Measurements from ENCODE around the gene OVOL2.

- PRO-cap, 2 experiments, result no peak in any of the 2 experiments
Measured at GRCh38 chr20:14919781-14920325, 582.4 kb upstream of the FLRT3 start.

DNA sequence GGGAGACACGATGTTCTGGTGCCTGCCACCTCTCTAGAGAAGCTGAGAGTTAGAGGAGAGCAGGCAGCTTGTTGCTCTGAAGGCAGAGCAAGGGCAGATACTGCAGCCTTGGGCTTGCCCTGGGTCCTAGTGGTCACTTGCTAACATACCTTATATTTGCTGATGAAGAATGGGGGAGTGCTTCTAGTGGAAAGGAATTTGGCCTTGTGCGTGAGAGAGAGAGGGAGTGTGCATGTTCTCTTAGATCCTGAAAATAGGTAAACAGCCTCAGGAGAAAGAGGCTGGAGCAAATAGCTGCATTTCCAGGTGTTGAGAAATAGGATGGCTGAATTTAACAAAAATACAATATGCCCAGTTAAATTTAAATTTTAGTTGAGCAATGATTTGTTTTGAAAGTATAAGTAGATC lies 724.5 kb upstream of the FLRT3 start:
- PRO-cap, 2 experiments, result no peak in any of the 2 experiments

DNA sequence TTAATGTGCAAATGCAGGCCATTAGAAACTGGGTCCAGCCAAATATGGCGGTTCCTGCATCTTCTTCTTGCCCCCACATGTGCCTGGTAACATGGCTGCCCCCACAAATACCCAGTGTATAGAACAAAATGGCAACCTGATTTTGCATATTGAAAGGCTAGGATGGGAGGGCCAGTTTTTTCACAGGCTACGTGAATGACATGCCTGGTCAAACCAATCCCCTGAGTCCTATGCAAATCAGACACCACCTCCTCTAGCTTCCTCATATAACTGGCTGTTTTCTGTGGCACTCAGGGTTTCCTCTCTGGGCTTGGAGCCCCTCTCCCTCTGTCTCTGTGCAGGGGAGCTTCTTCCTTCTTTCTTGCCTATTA lies 372.1 kb downstream of the KIF16B start:
- PRO-cap, 2 experiments, result no peak in any of the 2 experiments

DNA sequence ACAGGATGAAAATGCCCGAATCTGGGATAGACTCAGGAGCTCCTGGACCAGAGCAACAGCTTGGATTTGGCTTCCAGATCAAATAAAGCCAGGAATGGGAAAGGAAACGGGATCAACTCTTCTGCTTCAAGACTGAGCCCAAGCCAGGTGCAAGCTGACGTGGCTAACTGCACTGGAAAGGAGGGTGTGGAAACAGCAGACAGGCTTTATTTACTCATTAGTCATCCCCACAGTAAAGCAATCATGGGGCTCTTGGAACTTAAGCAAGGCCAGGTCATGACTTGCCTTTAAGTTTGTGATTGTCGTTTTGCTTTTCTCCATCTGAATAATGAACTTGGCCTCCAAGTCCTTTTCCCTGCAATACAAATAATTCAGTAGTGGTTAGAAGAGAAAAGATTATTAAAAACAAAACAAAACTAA lies 45.2 kb downstream of the KIF16B start:
- PRO-cap, 2 experiments, result no peak in any of the 2 experiments

DNA sequence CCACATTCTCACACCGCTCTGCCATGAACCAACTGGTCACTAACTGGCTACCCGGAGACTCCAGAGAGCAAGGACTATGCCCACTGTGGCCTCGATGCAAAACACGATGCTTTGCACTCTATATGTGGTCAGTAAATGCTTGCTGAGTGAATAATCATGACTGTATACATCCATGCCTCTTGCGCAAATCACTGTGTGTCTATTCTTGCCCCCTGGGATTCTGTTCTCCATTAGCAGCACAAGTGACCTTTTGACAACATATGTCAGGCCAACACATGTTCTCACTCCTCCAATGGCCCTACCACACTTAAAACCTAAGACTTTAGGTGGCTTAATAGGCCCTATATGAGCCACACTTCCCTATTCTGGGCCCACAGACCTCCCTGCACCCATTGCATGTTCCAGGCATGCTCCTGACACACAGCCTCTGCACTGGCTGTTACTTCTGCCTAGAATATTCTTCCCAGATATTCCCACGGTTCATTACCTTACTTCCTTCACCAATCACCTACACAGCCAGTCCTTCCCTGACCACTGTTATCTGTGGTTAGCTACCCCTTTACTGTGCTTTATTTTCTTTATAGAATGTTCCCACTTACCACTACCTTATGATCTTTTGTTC lies 16.8 kb downstream of the KIF16B start:
- PRO-cap, 2 experiments, result no peak in any of the 2 experiments

DNA sequence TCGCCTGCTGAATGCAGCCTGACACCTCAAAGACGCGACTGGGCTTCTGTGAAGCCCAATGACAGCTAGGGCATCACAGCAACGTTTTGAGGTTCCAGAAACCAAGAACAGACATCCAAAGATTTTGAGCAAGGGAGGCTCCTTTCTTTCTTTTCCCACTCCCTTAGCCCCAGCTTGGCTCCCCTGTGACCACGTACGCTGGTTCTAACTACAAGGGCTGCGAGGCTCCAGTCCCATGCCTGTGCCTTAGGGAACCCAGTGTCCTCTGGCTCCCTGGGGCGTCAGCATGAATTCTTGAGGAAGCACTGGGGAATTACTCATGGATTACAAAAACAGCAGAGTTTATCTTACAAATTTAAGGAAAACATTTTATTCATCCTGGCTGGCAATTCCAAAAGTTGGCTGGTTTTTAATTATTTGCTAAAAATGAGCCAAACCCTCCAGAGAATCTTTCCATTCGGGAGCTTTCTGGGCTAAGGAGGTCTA lies 99.7 kb downstream of the BFSP1 start:
- PRO-cap, 2 experiments, result no peak in any of the 2 experiments

GRCh38 chr20:17571888-17572651 lies 2.2 kb downstream of the DSTN start:
- PRO-cap, 2 experiments, result no peak in any of the 2 experiments

DNA sequence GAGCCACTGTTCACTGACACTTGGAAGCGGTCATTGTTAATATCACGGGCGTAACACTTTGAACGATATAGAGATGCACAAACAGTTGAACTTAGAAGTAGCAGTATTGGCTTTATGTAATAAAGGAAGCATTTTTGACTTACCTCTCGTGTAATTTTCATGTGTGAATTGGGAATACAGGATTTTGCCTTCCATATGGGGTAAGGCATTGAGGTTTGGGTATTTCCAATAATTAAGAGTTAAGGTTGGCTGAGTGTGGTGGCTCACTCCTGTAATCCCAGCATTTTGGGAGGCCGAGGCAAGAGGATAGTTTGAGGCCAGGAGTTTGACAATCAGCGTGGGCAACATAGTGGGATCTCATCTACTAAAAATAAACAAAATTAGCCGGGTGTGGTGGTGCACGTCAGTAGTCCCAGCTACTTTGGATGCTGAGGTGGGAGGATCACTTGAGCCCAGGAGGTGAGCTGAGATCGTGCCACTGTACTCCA lies 38.3 kb downstream of the DSTN start:
- PRO-cap, 2 experiments, result no peak in any of the 2 experiments

DNA sequence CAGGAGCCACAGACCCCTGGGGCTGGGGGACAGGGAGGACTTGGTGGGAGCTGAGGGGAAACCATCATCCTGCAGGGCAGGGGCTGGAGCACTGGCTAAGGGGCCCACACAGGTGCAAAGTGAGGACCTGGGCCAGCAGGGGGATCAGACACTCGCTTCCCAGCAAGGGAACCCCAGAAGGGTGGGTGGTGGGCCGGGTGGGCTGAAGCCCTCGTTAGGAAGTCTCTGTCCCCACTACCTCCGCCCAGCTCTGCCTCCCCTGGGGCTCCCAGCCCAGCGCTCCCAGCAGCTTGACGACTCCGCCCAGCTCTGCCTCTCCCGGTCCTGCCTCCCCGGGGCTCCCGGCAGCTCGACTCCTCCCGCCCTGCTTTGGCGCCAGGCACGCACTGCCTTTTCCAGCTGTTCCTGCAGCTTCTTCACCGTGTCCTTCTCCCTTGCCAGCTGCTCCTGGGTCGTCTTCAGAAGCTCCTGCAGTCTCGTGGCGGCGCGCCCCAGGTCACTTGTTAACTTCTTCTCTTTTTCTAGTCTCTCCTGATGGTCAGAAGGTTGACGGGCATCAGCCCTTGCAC lies 44.6 kb downstream of the DSTN start:
- PRO-cap, 2 experiments, result no peak in any of the 2 experiments

DNA sequence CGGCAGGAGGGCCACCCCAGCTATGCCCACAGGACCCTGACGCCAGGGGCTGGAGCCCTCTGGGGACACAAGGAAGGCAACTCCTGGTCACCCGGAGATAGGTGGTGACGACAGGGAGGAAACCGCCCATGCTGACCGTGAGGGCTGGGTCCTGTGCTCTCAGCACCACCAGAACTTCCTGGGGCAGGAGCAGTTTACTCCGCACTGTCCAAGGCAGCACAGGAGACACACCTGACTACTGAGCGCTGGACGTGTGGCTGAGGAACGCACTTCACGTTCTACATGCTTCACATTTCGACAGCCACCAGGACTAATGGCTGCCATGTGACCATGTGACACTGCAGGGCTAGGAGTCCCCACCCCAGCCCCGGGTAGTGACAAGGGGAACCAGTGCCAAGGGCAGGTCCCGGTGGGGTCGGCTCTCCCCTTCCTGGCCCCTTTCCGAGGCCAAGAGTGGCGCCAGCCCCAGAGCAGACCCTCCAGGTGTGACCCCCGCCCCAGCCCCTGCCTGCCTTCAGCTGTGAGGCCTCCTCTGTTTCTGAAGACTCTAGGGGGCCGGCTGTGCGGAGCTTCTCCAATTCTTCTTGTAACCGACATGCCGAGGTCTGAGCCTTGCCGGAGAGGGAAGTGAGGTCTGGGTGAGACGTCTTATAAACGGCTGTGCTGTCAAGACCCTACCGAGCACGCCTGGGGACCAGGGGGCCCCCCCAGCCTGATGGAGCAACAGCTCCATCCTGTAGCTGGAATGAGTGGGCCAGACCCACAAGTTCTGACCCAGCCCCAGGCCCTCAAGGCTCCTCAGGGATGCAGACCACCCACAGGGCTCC lies 45.3 kb downstream of the DSTN start:
- PRO-cap, 2 experiments, result no peak in any of the 2 experiments

DNA sequence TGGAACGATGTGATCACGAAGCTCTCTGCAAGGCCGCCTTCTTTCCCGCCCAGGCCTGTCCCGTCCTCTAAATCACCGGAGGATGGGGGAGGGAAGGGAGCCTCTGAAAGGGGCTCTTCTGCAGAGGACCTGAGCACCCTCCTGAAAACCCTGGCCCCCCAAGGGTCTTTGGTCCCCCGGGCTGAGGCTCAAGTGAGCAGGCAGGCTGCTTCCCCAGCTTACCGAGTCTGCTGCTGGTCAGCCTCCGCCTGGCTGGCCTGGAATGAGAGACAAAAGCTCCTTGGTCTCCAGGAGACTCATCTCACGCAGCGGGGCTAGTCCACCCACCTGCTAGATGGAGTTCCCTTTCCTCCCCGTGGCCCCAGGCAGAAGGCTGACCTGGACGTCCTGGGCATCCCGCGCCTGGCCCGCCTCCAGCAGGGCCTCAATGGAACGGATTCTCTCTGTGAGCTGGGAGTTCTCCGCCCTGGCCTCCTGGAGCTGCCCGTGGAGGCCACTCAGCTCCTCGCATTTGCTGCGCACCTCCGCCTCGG lies 54.9 kb downstream of the RRBP1 start:
- PRO-cap, 2 experiments, result no peak in any of the 2 experiments

DNA sequence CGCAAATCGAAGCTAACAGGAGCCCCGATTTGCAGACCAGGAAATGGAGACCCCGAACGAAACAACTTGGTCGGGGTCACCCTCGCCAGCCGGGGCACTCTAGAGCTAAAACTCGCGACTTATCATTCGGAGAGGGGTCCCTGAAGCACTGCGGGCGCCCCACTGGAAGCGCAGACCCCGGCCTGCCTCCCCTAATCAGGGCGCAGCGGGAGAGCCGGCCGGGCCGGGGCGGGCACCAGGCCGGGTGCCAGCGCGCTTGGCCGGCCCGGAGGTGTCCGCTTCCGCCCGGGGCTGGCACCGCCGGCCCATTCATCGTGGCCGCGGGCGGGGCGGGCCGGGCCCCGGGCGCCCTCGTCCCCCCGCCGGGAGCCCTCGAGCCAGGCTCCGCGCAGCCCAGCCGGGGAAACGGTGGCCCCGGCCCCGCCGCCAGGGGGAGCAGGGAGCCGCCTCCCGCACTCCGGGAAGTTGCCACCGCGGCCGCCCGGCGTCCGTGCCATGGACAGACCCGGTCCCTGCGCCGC lies 1.1 kb downstream of the RRBP1 start:
- PRO-cap, 2 experiments, result no peak in any of the 2 experiments

DNA sequence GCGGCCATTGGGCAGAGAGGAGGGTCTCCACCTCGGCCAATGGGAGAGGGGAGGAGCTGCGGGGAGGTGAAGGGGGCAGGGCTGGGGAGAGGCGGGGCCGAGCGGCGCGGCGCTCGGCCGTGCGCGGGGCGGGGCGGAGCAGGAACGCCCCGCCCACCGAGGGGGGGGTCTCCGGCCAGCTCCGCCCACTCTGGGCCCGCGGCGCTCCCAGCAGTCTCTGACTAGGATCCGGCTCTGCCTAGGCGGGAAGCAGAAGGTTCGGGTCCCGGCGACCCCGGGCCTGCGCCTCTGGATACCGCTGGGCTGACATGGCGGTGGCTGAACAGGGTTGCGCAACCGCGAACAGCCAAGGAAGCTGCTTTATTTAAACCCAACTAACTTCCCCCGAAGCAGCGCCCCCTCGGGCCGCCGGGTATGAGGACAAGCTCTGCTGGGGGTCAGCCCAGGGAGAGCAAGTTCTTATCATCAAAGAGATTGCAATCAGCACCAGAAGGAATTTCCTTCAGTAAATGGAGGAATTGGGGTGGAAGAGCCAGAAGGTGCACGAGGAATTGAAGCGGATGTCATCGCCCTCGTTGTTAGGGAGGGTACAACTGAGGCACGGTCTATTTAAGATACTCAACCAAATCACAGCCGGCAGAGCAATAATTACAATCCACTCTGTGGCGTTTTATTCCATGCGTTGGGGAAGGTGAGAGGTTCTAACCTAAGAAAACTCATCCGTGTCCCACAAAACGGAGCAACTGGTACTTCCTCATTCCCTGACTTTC lies 544 bp upstream of the RRBP1 start:
- PRO-cap, 2 experiments, result peak in 2 of 2 experiments; most common plus-strand start position 213 of the sequence (in 1)

DNA sequence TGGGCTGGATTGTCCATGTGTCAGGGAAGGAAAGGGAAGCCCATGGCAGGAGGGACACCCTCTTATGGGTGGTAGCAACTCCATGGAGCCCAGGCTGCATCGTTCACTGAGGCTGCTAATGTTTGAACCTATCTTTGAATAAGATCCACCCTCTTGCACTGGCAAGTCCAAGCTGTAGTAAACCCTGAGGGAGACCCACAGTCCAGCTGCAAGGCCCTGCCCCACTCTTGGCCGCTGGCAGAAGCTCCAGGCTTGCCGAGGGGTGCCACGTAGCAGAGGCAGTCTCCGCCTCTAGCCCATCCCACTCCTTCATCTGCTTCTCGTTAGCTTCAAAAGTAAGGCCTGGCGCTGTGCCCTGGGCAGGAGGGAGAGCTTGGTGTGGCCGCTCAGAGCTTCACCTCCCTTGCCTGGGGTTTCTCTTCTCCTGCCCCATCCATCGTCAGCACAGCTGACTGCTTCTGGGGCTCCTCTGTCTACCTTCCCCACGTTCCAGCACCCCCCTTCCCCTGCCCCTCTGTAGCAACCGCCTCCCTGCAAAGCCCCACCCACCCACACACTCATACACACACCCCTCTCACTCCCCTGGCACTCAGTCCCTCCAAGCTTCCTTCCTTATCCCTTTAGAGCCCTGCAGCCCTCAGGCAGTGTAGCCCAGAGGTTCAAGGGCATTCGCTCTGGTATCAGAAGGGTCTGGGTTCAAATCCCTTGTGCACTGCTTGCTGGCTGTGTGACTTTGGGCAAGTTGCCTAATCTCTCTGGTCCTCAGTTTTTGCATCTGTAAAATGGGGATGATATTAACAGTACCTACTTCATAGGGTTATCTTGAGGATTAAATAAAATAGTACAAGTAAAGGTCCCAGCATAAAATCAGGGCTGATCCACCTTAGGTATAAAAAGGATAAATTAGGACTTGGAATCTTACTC lies 94.5 kb downstream of the SNX5 start:
- PRO-cap, 2 experiments, result peak in 1 of 2 experiments; most common plus-strand start position 358 of the sequence (in 1); most common minus-strand start position 236 of the sequence (in 1)

DNA sequence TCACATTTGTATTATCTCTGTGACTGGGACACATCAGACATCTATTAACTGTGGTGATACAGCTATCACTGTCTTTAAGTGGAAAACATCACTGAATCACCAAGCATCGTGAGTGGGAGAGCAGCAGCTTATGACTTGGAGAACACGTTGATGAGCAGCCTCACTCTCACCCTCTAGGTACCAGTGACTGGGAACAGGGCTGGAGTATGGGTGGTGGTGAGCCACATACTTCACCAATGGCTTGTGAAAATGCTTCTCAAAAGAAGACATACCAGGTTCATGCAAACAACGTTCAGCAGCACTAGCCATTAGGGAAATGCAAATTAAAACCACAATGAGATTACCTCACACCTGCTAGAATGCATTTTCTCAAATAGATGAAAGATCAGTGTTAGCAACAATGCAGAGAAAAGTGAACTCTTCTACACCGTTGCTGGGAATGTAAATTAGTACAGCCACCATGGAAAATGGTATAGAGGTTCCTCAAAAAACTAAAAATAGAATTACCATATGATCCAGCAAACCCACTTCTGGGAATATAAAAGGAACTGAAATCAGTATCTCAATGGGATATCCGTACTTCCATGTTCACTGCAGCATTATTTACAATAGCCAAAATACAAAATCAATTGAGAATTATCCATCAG lies 25.2 kb downstream of the SNX5 start:
- PRO-cap, 2 experiments, result no peak in any of the 2 experiments

- PRO-cap, 2 experiments, result no peak in any of the 2 experiments
Measured at GRCh38 chr20:17964357-17965659, 3.8 kb downstream of the SNX5 start.

DNA sequence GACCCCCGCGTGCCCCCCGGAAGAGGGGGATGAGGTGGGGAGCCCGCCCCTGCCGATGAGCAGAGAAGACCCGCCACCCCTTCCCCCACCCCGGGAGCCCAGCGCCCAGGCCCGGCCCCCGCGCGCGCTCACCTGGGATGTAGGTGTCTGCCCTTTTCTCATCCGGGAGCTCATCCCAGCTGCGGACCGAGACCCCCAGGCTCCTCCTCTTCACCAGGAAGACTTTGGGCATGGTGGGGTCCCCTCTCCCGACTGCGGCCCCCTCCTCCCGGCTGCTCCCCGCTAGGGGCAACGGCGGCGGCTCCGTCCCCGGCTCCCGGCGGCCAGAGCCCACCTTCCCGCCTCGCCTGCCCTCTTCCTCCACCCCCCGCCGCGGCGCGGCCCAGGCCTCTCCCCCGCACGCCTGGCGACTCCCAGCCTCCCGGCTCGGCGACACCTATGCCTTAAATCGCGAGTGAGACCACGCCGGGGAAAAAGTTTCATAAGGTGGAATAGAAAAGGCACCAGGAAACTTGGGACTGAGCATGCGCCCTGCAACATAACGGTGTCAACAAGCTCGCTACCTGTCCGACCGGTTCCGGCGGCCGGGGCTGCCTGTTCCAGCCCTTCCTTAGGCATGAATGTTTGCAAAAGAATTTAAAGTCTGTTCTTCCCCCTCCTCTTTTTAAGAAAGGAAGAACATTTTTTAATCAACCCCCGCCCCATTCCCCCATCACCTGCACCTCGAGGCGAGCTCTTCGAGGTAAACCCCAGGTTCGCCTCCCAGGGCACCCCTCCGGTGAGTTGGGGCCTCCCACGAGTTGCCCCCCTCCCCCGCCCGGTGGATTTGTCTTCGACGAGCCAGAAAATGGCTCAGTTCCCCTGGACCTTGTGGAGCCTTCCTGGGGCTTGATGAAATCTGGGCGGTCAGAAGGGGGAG lies at the start of gene OVOL2:
TSS of gene OVOL2 (minus strand) at position 514 of the 919 bp plus-strand sequence.
- PRO-cap, 2 experiments, result no peak in any of the 2 experiments

- PRO-cap, 2 experiments, result no peak in any of the 2 experiments
Measured at GRCh38 chr20:18388728-18389362, 78.0 kb downstream of the DZANK1 start.

DNA sequence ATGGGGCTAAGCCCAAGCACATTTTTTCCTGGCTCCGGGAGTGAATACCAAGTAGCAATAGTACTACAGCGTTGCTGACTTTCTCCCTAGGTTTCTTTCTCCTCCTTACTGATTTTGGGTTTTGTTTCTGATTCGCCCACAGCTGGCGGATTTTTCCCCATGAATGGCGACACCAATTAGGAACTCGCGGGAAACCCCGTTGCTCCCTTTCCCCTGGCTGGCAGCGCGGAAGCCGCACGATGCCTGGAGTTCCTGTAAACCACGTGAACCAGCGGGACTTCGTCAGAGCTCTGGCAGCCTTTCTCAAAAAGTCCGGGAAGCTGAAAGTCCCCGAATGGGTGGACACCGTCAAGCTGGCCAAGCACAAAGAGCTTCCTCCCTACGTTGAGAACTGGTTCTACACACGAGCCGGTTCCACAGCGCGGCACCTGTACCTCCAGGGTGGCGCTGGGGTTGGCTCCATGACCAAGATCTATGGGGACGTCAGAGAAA lies 3.3 kb upstream of the SEC23B start:
- PRO-cap, 2 experiments, result no peak in any of the 2 experiments

DNA sequence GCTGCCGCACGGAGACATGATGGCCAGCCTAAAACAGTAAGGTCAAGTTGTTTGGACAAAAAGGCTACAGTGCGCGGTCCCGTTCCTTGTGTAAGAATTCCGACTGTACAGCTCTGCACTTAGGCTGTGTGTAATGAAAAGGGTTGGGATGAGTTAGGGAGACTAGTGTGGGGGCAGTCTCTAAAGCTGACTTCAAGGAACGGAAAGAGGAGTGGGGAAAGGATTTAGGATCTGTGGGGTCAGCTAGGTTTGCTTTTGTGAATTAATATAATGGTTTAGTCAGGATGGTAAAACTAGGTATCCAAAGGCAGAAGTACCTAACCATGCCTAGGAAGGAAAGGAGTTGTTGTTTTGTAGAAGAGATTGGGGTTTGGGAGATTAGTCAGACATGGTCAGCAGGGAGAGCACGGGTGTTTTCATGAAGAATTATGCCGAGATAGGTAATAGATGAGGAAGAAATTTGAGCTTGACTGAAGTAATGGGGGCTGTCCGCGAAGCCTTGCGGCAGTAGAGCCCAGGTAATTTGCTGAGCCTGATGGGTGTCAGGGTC lies 11.8 kb downstream of the SEC23B start:
- PRO-cap, 2 experiments, result no peak in any of the 2 experiments

All from Metastatic Liver Carcinoma in the Adrenal Gland (tissue), 2 donors.